Cardiac fibroblast (primary cell): ENCODE measurements around a stretch of chr4.

DNA sequence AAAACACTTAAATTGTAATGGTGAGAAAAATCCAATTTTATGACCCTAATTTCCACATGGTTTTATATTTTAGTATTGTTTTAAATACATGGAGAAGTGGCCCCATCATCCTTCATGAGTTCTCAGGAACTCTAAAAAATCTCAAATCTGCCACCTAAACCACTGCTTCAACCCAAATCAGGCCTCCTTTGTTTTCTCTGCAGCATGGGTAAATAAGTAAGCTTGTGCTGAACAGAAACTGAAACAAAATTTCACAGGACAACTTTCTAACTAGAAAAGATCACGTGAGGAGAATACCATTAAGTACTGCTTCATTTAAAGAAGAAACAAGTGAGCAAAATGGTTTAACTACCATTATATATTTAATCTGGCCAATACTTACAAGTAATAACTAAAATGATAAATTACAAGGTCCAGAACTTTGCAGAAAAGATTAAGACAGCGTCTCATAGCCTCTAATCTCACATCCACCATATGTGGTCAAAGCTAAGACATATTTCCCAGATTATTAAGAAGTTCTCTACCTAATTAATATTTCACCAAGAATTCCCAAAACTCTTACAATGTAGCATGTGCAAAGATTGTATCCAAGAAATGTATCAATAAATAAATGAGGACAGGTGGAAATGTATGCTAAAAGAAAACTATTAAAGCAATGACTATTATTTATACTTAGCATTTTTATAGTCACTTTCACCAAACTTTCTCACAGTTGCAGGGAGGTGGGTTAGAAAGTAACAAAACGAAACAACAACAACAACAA, 2.4 kb downstream of the ARAP2 start:
- RRBS: no CpG with 5 or more reads among the region's 3 CpGs

DNA sequence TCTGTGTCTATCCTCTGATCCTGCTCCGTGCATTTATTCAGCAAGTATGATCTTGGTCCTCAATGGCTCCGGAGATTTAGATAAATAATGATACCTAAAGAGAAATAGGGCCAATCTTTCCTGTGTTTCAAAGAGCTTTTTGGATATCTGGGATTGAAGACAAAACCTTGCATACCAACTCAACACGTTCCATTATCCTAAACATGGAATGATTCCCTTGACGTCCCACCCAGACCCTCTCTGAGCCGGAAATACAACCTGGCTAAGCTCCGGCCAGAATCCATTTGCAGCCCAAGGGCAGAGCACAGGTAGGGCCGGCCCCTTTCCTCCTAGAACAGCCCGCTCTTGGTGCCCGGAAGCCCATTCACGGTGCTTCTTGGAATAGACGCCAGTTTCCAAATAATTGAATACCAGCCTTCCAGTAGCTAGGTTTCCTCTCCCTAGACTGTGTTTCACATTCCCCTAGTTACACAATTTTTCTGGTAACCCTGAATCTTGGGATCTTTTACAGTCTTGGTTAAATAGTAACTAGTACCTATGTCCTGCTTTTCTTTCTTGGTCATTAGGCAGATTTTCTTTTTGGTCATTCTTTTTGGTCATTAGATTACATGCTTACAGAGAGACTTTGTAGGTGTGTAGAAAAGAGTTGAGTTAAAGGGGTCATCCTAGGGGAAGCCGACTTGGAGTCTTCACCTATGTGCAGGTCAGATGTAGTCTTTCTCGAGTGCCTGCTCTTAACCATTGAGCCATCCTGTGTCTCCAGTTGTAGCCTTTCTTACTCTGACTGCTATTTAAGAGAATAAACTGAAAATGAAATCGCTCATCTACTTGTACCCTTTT, 2.0 kb downstream of the C4orf19 start:
- RRBS: 100% methylated on average over 2 of the region's 14 CpGs

GRCh38 chr4:37675794-37676401, 10.3 kb downstream of the RELL1 start:
- RRBS: no CpG with 5 or more reads among the region's 2 CpGs

DNA sequence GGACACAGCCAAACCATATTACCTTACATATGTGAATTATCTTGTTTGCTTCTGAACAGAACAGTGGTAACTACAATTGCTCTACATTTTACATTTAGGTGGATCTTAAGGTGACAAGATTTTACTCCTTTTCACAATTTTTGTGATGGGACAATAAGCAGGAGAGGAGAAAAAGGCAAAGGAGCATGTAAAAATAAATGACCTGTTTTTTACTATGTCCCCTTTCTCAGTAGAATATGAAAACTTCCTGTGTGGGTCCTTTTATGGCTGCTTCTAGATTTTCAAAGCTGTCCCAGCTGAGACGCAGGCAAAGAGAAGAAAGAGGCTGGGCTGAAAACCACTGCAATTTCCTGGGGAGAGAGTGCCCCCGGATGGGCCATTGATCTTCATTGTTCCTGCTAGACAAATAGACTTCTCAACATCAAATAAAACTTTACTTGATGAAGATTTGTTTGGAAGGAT, 45.8 kb upstream of the PGM2 start:
- RRBS: no CpG with 5 or more reads among the region's 2 CpGs

GRCh38 chr4:37822393-37822669, 4.2 kb upstream of the PGM2 start:
- RRBS: no CpG with 5 or more reads among the region's 4 CpGs

DNA sequence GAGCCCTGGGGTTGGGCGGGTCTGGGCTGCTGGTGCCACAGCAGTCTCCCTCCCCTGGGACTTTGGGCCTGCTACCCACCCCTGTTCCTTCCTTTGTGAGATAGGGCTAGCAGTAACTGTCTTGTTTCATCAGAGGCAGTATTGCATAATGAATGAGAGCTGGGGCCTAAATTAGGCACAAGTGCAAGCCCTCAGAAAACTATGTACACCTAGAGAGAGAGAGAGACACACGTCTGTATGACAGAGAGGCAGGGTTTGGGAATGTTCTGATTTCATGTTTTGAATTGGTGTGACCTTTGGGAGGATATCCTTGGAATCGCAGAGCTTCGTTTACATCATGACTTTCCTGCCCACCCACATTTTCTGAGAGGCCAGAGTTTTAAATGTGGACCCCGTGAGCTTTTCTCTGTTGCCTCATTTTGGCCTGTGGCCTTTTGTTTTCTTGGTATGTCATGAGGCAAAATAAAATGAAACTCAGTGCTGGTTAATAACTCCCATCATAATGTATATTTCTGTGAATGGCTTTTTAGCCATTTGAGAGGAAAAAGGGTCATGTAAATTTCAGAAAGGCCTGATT, 111.9 kb downstream of the PTTG2 start:
- RRBS: no CpG with 5 or more reads among the region's 5 CpGs

DNA sequence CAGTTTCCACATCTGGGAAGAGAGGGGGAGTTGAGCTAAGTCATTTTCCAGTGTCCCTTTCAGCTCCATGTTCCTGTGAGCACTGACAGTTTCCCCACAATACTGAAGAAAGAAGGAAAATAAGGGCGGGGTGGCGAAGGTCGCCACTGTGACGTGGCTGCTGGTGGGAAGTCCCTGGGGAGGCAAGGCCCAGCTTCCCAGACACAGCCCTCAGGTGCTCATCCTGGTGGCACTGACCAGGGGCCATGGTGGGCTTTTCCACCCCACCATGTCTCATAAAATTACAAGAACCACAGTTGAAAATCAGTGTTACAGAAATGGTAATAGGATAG, 121.9 kb downstream of the PTTG2 start:
- RRBS: no CpG with 5 or more reads among the region's 4 CpGs

DNA sequence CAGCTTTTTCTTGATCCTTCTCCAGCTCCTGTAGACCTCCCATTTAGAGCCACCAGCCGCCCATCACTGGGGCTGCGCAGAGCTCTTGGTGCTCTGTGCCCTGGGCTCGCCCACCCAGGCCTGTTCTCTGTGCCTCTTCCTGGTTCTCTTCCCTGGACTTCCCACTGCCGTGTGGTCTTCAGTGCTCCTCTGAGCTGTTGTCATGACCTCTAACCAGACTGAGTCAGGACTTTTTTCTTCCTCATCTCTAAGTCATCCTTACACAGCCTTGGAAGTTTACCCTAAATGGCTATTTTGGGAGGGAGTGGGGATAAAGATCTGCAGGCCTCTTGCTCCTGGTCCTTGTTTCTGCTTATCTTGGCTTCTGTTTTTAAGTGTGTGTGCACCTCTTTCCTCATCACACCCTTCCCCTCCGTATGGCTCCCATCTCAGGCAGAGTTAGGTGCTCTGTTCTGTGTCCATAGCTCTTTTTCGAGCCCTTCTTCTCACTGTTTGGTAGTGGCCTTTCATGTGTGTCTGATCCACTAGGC, 122.5 kb downstream of the PTTG2 start:
- RRBS: no CpG with 5 or more reads among the region's 6 CpGs

DNA sequence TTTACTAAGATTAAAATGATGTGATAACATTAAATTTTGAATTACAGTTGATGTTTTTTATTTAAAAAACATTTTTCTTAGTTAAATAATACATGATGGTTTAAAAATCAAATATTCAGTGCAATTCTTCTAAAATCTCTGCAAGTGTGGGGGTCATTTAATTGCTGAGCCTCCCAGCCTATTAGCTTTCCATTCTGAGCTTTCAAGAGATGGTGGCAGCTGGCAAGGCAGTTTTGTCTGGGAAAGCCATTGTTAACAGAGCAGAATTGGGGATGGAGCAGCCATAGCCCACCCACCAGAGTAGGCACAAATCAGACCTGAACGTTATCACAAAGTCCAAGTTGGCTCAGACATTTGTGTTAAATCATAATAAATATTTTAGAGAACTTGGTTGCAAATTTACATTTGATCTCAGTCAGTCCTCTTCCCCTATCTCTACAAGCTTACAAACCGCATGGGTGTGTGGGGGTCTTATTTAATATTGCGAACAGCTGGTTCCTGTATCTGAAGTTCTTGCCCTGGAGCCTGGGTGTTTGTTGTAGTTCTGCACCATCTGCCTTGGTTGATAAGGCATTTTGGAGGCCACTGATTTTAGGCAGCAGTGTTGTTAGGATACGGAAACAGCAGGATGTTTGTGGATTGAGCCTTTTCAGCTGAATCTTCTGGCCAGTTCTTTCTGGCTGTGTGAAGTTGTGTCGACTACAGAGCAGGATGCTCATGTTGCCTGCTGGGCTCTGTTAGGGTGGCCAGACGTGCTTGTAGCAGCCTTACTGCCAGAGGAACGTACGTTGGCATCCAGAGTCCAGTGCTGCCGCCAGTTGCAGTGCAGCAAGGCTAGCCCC, 134.0 kb downstream of the PTTG2 start:
- RRBS: no CpG with 5 or more reads among the region's 9 CpGs

- RRBS: no CpG with 5 or more reads among the region's 24 CpGs
Observed at GRCh38 chr4:38136891-38137638, 176.9 kb downstream of the PTTG2 start.

DNA sequence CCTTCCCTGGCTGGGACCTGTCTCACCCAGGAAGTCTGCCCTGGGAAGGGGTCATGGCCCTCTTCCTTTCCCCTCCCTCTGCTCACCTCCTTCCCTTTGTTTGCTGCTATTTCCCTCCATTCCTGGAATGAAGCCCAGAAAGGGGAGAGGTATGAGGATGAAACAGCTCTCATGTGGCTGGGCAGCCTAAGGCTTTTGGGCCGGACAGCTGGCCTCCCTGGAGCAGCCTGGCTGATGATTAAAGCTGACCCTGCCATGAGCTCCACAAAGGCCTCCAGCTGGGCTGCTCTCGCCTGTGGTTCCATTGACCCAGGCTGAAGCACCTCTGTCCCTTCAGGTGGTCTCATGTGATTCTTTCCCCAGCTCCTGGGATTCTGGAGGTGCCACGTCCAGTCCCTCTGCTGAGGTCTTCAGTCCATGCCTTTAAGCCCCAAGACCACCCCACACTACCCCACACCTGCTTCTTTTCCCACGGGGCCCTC, 202.1 kb downstream of the PTTG2 start:
- RRBS: no CpG with 5 or more reads among the region's 4 CpGs

- RRBS: no CpG with 5 or more reads among the region's 6 CpGs
Observed at GRCh38 chr4:38314665-38315111, 349.3 kb upstream of the KLF3 start.

DNA sequence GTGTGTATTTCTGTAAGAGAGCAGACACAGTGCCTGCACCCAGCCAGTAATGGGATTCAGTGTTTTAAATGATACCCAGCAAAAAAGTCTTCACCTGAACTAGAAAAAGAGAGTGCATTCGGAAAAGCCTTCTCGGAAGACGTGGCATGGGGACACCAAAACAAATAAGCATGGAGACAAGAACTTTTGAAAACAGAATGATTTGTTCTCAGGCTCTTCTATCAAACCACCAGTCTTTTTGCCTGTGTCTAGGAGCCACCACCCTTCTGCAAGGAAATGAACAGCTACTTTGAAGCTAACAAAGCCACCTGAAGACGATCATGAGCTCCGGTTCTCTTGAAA, 335.1 kb upstream of the KLF3 start:
- RRBS: no CpG with 5 or more reads among the region's 5 CpGs

DNA sequence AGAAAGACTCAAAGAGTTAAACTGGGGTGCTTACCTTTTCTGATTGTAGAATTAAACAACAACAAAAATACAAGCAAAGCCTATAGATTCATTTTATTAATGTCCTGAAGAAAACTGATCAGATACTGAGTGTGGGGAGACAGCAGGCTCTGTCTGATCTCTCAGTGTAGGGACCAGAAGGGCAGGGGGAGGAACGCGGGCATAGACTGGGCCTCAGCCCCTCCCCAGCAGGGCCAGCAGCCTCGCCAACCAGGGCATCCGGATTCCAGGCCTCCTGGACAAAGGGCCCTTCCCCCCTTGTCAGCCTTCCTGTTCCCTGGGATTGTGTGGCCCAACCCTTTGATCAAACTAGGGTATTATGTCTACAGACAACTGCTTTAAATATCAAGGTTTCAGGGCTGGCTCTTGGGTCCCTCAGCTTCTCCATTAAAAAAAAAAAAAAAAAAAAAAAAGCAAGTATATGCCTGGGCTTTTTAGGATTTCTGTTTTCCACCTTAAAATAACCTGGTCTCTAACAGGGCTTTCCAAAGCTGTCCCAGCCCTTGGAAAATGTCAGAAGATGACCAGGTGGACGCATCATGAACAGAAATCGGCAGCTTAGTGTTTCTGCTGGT, 239.4 kb upstream of the KLF3 start:
- RRBS: no CpG with 5 or more reads among the region's 6 CpGs

- RRBS: no CpG with 5 or more reads among the region's 4 CpGs
Observed at GRCh38 chr4:38609567-38610159, 54.3 kb upstream of the KLF3 start.

DNA sequence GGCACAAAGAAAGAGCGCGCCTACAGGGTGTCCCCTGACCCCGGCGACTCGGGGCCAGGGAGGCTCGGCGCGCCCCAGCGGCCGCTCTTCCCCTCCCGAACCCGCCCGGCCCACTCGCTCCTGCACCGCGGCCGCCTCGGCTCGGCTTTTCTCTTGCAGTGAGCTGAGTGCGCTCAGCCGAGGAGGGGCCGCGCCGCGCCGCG, 759 bp upstream of the KLF3 start:
- RRBS: under 1% methylated on average over 21 of the region's 27 CpGs

GRCh38 chr4:38673554-38674107, 9.6 kb downstream of the KLF3 start:
- RRBS: no CpG with 5 or more reads among the region's 4 CpGs

GRCh38 chr4:38677505-38677906, 13.5 kb downstream of the KLF3 start:
- RRBS: no CpG with 5 or more reads among the region's 5 CpGs

GRCh38 chr4:38690170-38690672, 26.2 kb downstream of the KLF3 start:
- RRBS: no CpG with 5 or more reads among the region's 2 CpGs

DNA sequence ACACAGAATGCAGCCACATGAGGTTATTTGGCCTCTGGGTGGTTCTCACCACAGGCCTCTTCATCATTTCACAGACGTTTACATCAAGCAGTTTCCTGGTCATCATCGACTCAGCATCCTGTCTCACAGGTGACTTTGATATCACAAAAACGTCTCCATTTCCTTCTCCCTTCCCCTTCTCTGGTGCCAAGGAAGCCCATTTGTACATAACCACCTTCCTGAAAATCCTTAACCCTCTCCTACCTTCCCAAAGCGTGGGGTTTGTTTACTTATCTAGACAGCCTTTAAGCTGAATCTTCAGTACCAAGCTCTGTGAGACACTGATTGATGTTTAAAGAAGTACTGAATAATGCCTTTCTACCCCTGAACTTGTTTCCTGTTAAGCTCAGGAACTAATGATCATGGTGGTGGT, 81.9 kb downstream of the FAM114A1 start:
- RRBS: no CpG with 5 or more reads among the region's 4 CpGs